Epithelial cell of esophagus (primary cell): ENCODE measurements around the gene ZPR1.

DNA sequence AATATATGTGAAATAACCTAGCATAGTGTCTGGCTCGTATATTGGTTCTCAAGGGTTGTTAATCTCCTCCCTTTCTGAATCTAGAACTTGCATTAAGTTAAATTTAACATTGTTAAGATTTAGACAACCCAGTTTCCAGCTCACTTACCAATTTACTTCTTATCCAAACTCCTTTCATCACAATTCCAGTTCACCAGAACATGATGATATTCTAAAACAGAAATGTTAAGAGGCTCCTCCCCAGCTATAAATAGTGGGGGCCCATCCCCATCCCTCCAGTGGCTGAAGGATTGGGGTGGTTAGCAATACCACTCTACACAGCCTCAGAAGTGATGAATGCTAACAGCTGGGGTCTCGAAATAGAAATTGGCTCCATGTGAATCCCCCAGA, 98.0 kb upstream of the NCAM1 start:
- RRBS = no CpG with 5 or more reads among the region's 2 CpGs

GRCh38 chr11:114172165-114172967, 112.9 kb downstream of the ZBTB16 start:
- RRBS = no CpG with 5 or more reads among the region's 13 CpGs

- RRBS = no CpG with 5 or more reads among the region's 9 CpGs
Observed at GRCh38 chr11:114173772-114174484, 114.4 kb downstream of the ZBTB16 start.

GRCh38 chr11:114200223-114201083, 95.7 kb upstream of the NNMT start:
- RRBS = no CpG with 5 or more reads among the region's 7 CpGs

GRCh38 chr11:114226448-114226794, 69.8 kb upstream of the NNMT start:
- RRBS = no CpG with 5 or more reads among the region's 6 CpGs

GRCh38 chr11:114256100-114257049, 39.8 kb upstream of the NNMT start:
- RRBS = no CpG with 5 or more reads among the region's 23 CpGs

DNA sequence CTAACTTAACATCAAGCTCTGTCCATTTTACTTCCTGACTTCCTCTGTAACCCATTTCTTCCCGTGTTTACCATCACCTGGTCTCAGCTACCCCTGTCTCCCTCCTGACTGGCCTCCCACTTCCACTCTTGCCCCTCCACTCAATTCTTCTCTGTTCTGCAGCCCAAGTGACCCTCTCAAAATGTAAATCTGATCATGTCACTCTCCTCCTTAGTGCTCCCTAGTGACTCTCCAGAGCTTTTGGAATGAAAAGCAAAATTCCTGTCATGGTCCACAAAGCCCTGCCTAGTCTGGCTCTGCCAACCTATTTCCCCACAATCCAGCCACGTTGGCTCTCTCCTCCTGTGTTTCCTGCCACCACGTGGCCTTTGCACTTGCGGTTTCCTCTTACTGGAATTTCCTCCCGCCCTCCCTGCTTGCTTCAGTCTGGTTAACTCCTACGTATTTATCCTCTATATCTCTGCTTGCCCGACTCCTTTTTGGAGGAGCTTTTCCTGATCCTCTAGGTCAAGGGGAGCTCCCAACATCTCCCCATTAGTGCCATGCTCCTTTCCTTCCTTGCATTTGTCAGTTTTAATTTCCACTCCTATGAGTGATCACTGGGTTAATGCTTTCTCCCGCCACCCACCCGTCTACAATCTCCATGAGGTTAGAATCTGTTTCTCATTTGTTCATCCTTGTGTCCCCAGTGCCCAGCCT, 11.3 kb downstream of the NNMT start:
- RRBS = no CpG with 5 or more reads among the region's 9 CpGs

DNA sequence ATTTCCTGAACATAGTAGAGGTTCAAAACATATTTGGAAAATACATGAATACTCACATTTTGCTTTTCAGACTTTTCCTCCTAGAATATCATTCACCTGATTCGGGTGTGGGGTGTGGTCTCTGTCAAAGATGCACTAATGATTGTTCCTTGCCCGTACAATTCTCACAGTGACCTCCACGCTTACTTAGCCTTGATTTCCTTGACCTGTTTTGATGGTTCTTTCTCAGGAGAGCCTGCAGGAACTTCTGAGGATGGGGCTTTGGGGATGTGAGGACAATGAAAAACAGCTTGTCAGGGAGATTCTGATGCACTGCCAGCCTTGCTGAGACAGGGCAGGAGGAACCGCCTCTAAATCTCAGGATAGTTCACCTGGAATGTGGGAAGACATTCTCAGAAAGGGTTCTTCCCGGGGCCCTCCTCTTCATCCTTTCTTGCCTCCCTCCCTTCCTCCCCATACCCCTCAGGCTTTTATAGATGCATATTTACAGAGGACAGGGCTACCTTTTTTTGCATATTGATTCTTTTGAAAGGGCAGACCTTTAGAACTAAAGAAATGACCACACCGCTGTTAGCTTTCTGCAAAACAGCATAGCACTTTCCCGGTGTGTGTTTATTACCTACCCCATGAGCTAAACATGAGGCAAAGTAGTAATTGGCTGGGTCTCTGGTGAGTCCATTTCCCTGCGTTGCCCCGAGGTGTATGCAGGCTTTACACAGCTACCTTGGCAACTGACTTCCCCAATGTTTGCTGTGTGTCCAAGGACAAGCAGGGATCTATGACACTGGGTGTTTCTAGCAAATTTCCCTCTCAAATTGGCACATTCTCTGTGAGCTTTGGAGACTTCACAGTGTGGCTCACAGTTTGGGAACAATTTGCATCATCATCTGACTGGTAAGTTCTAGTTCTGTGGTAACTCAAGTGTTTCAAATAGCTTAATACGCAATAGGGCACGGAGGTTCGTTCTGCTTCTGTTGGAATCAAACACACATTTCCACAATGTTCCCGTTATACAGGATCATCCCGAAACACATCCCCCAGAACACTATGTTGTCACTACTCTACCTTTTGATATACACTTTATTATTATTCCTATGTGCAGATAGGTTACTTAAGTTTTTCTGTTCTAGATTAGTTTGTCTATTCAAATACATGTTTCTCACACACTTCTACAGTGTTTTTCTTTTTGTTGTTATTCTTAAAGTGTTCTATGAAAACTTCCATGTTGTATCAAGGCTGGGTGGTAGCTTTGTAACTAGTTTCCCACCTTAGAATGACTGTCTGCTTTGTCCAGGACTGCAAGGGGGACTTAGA, 12.3 kb downstream of the NNMT start:
- RRBS = no CpG with 5 or more reads among the region's 14 CpGs

GRCh38 chr11:114321841-114322436, 25.7 kb downstream of the NNMT start:
- RRBS = no CpG with 5 or more reads among the region's 5 CpGs

GRCh38 chr11:114340258-114341211, 44.3 kb downstream of the NNMT start:
- RRBS = no CpG with 5 or more reads among the region's 19 CpGs

DNA sequence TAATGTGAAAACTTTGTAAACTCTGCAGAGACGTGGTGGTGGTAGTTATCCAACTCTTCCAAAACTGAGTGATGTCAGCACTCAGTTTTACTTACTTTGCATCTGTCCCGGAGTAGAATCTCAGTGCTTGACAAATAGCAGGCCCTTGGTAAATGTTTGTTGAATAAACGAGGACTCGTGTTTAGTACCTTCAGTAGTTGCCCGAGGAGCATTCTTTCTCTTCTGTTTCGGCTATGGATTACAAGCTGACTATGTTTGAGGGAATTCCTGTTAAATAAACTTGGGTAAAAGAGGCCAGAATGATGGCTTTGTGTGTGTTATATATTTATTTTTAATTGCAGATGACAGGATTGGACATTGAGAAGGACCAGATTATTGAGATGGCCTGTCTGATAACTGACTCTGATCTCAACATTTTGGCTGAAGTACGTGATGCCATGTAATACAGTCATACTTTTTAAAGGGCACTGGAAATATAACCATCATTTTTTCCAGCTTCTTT, 1.1 kb downstream of the REXO2 start:
- RRBS = no CpG with 5 or more reads among the region's 7 CpGs

DNA sequence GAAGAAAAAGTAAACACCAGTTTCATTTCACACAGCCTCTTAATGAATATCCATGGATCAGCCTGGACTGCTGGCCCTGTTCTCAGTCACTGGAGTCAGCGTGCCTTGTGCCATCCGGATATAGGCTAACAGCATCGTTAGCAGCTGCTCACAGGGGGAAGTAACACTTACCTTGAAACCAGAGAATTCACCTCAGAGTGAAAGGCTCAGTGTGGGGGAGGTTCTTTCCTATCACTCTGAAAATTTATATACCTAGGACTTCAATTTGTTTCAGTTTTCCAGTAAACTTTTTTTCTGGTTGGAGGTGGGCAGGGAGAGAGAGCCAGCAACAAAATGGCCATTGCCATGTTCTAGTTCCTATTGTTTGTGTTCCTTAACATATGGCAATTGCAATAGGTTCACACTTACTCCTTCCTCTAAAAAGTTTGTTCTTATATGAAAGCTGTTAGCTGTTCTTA, 247.8 kb downstream of the CADM1 start:
- RRBS = no CpG with 5 or more reads among the region's 3 CpGs

- RRBS = no CpG with 5 or more reads among the region's 7 CpGs
Observed at GRCh38 chr11:116339354-116339872, 433.4 kb downstream of the BUD13 start.

- RRBS = 6% methylated on average over 4 of the region's 74 CpGs
Observed at GRCh38 chr11:116787395-116788556, at the start of gene ZPR1. Gene ZPR1 (minus strand): TSS chr11:116788023.

DNA sequence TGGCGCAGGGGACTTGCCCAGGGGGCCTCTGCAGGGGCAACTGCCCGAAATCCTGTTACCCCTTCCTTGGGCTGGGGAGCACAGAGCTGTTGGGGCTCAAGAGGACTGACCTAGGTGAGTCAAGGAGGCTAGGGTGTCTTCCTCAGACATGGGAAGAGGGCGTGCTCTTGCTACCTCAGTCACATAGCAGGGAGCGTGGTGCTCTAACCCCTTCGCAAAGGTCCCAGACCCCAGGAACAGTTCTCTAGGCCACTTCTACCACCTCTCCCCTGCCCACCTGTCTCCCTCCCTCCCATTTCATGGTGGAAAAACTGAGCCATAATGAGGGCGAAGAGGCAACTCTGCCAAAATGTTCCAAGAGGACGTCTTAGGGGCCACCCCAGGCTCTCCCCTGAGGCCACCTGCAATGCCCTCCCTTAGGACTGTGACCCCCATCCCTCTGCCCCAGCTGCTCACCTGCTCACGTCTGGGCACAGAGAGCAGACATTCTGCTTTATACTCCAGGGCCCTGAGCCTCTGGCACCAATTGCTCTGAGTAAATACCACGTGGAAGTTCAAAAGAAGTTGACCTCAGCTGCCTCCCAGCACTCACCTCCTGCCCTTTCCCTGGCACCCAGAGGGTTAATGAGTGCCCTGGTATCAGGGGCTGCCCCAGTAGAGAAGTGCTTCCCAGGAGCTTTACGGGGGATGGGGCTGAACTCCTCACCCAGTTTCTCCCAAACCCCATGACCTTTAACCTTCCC, 416 bp upstream of the APOA5 start:
- RRBS = no CpG with 5 or more reads among the region's 10 CpGs

DNA sequence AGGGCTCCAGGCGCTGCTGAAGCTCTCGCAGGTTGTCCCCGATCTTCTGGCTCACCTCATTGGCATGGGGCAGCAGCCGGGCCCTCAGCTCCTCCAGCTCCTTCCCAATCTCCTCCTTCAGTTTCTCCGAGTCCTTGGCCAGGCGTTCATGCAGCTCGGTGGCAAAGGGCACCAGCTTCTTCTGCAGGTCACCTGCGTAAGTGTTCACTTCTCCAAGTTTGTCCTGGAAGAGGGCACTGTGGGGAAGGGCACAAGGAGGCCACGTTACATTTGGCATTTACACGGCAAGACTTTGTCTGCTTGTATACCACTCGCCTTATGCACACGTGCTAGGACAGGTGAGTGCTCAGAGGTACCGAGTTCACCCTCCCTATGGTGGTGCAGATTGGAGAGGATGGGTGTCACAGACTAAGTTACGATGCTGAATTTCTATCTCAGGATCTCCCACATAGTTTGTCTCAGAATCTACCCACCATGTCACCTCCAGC, 1.4 kb downstream of the APOA4 start:
- RRBS = no CpG with 5 or more reads among the region's 14 CpGs

- RRBS = no CpG with 5 or more reads among the region's 22 CpGs
Observed at GRCh38 chr11:116867137-116868228, 30.1 kb upstream of the APOA1 start.

DNA sequence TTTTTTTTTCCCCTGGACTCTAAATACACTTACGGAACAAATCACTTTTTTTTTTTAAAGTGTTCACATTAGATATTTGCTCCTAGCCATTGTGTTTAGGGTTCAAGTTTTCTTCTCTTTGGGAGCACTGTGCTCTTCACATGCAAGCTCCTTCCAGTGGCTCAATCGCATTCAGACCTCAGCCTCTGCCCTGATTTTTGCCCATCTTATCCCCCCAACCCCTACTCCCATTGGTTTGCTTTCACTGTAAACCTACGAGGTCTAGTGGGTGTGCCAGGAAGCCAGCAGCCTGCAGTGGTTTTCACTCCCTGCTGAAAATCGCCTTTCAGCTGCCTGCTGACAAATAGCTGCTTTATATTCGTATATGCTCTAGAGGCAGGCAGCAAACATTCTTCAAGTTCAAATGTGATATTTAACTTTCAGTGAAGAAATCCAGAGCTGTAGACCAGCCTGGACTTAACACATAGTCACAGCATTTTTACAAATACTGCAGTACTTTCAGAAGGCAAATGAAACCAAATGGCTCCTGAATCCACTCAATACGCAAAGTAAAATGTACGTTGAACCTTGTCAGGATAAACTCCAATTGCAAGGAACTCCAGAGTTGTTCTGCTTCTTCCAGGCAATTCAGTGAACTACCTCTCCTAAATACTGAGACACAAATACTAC, 92.8 kb upstream of the APOA1 start:
- RRBS = no CpG with 5 or more reads among the region's 7 CpGs

GRCh38 chr11:116989843-116990429, 108.3 kb downstream of the SIK3 start:
- RRBS = no CpG with 5 or more reads among the region's 3 CpGs